SEM (cell line): ENCODE results near the genes FBRSL1 and PGAM5.

GRCh38 chr12:132470828-132471447, 19.0 kb upstream of the FBRSL1 start:
- PRO-cap, result bidirectional peak, plus-strand start at chr12:132471280, minus-strand start at chr12:132471193

DNA sequence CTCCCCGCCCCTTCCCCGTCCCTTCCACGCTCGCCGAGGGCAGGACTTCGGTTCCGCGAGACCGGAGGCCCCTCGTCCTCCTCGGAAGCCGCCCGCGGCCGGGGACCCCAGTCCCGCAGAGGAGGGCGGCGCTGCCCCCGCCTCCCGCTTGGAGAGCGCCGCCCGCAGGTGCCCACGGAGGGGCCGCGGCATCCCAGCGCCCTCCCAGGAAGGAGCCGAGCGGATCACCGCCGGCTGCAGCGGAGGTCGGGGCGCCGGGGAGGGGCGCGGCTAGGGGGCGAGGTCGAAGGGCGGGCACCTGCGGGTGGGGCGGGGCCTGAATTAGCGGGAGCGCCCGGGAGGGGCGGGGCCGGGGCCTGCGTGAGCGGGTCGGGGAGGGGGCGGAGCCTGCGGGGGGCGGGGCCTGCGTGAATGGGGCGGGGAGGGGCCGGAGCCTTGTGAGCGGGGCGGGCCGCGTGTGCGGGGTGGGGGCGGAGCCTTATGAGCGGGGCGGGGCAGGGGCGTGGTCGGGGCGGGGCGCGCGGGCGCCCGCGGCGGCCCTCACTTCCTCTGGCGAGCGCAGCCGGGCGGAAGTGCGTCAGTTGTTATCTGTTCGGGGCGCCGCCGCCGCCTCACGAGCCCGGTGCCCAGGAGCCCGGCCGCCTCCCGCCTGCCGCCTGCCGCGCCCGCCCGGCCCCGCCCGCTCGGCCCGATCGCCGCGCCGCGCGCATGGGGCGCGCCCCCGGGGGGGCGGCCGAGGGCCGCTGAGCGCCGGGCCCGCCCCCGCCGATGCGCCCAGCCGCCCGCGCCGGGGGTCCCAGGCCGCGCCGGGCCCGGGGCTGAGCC, at the start of gene FBRSL1:
Gene FBRSL1, plus strand, starts transcription at position 577 of the 825 bp plus-strand sequence.
- PRO-cap, result bidirectional peak, plus-strand start at position 580 of the sequence, minus-strand start at position 231 of the sequence

GRCh38 chr12:132491689-132492411, 1.9 kb downstream of the FBRSL1 start:
- PRO-cap, result no peak

DNA sequence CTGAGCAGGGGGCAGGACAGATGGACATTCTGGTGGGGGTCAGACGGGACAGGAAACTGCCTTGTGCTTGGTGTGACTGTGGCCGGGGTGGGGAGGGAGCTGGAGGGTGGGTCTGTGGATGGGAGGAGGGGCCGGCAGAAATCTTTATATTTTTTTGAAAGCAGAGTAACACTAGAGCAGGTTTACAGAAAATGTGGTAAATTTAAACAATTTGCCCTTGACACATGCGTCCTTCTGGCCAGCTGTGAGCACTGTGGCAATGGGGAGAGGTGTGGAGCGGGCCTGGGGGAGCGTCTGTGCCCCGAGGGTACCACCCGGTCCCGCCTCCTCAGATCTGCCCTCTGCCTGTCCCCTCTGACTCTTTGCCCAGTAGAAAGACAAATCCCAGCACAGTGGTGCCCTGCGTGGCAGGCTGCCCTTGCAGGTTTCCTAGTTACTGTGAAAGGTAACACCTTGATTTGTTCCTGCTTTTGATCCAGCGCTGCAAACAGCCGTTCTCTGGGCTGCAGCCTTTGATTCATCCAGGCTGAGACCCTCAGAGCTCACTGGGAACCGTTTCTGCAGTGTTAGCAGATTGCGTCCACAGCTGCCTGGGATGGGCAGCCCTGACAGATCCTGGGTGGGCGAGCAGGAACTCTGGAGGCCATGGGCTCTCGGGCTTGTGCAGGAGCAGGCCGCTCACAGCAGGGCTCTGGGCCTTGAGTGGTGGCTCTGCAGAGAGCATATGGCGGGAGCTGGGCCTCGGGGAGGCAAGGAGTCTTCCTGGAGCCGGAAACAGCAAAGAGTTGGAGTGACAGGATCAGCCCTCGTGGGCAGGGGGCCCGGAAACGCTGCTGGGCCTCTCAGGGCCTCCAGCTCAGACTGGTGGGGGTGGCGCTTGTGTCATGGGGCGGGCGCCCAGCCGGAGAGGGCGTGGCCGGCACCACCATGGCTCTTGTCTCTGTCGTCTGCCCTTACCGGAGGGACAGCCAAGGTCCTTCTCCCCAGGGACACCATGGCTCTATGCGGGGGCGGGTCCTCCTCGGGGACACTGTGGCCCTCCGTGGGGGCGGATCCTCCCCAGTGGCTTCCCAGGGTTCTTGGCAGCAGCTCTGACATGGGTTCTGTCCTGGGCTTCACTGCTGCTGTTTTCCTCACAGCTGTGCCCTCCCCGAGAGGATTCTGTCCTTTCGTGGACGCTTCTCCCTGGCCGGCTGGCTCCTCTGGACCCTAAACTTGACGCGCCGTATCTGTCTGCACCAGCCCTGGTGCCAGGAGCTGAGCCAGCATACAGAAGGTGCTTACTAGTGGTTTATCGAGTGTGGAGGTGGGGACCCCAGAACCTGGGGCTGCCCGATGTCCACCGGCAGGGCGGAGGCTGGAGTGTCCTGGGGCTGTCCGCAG, 16.7 kb downstream of the FBRSL1 start:
- PRO-cap, result unidirectional peak, minus-strand start at position 726 of the sequence

GRCh38 chr12:132525731-132526076, 35.8 kb downstream of the FBRSL1 start:
- PRO-cap, result no peak

GRCh38 chr12:132536525-132537159, 46.7 kb downstream of the FBRSL1 start:
- PRO-cap, result no peak

DNA sequence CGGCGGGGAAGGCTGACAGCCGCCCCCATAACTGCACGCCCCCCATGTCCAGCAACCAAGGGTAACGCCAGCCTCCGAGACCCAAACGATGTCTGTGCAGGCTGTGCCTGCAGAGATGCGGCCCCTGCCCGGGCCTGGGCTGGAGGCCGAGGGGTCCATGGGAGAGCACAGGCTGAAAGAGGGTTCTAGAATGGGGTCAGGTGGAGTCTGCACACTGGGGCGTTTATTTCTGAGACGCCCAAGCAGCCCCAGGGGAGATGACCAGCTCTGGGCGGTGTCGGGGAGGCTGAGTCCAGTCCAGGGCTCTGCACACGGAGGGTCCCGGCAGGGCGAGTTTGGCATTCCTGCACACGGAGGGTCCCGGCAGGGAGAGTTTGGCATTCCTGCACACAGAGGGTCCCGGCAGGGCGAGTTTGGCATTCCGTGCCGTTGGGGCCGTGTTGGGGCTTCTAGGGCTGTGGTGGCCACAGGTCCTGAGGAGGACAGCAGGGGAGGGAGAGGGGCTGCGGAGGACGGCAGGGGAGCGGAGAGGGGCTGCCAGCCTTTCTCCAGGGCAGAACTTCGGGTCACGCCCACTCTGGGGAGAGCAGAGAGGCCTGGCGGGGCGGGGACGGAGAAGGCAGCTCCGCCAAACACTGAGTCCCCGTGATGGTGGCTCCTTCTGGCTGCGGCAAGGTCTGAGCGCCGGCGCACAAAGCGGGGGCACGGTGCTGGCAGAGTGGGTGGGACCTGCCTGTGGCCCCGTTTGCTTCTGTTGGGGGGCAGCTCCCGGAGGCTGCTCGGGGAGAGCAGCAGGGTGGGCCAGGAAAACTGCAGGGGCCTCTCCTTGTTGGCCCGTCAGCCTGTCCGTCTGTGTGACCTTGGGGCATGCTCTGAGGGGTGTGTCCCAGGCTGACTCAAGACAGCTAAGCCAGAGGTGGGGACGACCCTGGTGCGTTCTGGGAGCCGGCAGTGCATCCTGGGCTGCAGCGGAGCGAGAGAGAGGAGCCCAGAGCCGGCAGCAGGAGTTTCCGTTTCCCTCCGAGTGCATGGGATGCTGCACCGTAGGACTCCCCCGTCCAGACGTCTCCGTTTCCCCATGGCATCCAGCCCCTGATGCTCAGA, 60.1 kb downstream of the FBRSL1 start:
- PRO-cap, result no peak

DNA sequence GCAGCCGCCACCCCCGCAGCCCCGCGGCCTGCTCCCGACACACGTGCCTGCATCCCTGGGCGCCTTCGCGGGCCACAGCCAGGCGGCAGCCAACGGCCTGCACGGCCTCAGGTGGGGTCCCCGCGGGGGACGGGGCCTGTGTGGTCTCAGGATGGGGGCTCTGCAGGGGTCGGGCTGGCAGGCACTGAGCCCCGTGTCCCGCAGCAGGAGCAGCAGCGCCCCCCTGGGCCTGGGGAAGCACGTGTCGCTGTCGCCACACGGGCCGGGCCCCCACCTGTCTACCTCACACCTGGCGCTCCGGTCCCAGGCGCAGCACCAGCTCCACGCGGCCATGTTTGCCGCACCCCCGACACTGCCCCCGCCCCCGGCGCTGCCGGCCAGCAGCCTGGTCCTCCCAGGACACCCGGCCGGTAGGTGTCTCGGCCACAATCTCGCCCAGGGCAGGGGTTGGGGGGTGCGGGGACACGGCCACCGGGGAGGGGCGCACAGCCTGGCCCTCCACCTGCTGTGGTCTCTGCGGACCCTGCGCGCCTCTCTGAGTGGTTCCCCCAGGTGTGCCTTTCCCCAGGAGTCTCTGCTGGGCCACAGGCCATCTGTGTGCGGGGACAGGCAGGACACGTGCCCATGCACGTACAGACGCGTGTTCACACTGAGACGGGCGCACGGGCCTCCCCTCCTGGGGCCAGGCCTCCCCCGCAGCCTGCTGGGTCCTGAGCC, 40.1 kb downstream of the LRCOL1 start:
- PRO-cap, result no peak

DNA sequence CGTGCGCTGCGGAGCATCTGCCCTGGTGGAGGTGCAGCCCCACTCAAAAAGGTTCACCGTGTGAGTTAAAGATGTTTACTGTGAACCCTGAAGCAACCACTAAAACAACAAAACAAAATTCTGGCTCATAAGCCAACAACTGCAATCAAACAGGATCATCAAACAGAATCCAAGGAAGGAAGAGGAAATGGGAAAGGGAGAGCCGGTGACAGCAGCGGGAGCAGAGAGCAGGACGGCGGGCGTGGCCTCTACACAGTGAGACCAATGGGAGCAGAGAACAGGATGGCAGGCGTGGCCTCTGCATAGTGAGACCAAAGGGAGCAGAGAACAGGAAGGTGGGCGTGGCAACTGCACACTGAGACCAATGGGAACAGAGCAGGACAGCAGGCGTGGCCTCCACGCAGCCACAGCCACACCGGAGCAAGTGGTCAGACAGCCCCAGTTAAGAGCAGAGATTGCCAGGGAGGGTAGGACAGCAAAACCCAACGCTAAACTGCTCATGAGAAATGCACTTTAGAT, 16.5 kb downstream of the LRCOL1 start:
- PRO-cap, result no peak

GRCh38 chr12:132702812-132704007, 7.4 kb upstream of the PGAM5 start:
- PRO-cap, result no peak

DNA sequence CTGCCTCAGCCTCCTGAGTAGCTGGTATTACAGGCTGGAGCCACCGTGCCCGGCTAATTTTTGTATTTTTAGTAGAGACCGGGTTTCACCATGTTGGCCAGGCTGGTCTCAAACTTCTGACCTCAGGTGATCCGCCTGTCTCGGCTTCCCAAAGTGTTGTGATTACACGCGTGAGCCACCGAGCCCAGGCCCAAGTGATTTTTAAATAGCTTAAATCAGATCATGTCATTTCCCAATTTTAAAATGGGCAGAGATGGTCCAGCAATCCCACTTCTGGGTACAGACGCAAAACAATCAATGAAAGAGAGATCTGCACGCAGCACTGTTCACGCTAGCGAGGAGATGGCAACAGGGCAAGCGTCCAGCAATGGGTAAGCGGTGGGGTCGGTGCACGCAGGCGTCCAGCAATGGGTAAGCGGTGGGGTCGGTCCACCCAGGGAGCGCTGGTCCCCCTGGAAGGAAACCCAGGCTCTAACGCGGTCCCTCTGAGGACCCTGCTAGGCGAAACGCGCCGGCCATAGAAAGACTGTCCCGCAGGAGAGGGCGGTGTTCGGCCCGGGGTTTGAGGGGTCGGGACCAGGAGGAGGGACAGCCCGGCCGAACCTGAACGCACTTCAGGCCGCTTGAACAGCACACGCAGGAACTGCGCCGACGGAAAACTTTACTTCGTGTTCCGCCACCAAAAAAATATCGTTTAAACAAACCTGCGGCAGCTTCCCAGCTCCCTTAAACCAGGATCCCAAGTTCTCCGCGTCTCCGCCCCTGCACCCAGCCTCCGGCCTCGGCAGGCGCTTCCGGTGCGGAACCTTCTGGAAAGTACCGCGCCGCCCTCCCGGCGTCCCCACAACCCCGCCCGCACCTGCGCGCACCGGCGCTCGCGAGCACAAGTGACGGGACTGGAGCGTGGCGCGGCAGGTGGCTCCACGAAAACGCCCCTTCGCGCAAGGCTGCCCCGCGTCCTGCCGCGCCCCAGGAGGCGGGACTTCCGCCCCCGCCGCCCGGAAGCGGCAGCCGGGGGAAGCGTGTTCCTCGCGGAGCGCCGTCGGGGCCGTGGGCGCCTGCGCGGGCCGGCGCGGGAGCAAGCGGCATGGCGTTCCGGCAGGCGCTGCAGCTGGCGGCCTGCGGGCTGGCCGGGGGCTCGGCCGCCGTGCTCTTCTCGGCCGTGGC, at the start of gene PGAM5:
Gene PGAM5, plus strand, starts transcription at position 1,053 of the 1,167 bp plus-strand sequence.
- PRO-cap, result bidirectional peak, plus-strand start at position 1,053 of the sequence, minus-strand start at position 889 of the sequence

- PRO-cap, result no peak
Observed at GRCh38 chr12:132734373-132734937, 23.8 kb downstream of the PGAM5 start.

DNA sequence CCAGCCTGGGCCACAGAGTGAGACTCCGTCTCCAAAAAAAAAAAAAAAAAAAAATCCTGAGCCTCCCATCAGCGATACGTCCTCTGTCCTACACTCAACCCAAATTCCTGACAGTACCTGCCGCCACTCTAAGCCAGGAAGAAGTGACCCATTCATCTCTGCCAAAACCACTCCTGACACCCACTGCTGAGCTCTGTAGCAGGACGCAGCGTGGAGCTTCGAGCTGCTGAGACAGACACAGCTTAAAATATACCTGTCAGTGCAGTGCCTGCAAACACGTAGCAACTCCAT, 5.9 kb upstream of the ANKLE2 start:
- PRO-cap, result no peak

DNA sequence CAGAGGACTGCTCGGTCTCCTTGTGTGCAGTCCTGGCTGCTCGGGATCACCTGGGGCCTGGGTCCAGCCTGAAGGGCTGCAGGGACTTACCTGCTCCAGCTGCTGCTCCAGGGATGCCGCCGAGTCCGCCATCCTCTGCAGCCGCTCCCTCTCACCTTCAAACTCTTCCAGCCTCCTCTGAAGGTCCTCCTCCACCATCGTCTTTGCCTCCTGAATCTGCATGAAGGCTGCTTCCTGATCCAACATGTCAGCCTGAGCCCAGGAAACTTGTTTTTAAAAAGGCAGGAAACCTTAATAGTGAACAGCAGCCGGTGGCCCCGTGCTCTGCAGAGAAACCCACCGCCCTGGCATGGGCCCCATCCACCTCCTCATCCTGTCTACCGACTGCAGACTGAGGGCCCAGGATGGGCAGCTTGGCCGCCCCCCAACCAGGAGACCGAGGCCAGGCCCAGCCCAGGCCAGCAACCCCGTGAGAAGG, 32.2 kb downstream of the GOLGA3 start:
- PRO-cap, result no peak

DNA sequence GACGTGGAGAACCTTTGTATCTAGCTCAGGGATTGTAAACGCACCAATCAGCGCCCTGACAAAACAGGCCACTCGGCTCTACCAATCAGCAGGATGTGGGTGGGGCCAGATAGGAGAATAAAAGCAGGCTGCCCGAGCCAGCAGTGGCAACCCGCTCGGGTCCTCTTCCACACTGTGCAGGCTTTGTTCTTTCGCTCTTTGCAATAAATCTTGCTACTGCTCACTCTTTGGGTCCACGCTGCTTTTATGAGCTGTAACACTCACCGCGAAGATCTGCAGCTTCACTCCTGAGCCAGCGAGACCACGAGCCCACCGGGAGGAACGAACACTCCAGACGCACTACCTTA, 16.6 kb downstream of the ZNF605 start:
- PRO-cap, result unidirectional peak, plus-strand start at position 146 of the sequence

DNA sequence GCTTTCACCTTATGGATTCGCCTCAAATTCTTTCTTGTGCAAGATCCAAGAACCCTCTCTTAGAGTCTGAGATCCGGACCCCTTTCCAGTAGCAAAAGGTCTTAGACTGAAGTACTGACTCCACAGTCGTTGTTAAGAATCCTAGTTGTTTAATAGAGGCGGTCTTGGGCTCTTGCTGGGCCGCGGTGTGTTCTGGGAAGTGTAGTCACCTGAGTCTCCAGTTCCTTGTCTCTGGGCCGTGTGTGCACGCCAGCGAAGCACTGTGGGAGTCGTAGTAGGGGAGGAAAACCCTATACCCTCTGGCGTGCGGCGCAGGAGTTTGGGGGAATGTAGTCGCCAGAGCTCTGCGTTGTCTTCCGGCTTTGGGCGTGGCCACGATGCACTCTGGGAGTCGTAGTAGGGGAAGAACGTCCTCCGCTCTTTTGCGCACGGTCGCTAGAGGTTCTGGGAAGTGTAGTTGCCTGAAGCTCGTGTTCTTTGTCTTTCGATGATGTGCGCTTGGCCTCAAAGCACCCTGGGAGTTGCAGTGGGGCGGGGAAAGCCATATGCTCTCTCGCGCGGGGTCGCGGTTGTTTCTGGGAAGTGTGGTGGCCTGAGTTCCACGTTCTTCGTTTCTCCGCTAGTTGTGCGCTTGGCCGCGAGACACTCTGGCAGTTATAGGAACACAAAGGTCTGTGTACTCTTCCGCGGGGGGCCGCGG, 691 bp upstream of the ZNF140 start:
- PRO-cap, result bidirectional peak, plus-strand start at position 432 of the sequence, minus-strand start at position 238 of the sequence; bidirectional peak, plus-strand start at position 544 of the sequence, minus-strand start at position 649 of the sequence

DNA sequence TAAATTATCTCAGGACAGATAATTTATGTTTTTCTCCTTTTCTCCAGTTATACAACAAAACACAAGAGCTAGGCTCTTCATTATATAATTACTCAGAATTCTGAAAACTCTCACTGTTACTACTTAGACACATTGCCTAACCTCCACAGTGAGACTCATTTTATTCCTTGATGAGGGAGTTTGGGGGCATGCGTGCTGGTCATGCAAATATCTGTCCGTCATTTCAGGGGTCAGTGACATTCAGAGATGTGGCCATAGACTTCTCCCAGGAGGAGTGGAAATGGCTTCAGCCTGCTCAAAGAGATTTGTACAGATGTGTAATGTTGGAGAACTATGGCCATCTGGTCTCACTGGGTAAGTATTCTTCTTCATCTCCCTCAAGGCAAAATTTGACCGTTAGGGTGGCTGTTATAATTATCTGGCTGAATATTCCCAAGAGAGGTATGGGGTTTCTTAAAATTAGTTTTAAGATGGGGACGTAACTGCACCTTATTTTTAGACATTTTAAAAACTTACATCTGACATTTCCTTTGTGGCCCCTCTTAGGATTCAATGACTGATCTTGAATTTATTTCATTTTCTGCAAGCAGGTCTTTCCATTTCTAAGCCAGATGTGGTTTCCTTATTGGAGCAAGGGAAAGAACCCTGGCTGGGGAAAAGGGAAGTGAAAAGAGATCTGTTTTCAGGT, 2.3 kb downstream of the ZNF140 start:
- PRO-cap, result no peak